Right ventricle myocardium (tissue), 1 donor: Measurements from ENCODE around the genes RPAIN, DERL2, TEKT1, C17orf49 and ACADVL.

- PRO-cap, 2 experiments: no peak in any of the 2 experiments
Measured at GRCh38 chr17:5405389-5405865, 14.0 kb downstream of the NUP88 start.

DNA sequence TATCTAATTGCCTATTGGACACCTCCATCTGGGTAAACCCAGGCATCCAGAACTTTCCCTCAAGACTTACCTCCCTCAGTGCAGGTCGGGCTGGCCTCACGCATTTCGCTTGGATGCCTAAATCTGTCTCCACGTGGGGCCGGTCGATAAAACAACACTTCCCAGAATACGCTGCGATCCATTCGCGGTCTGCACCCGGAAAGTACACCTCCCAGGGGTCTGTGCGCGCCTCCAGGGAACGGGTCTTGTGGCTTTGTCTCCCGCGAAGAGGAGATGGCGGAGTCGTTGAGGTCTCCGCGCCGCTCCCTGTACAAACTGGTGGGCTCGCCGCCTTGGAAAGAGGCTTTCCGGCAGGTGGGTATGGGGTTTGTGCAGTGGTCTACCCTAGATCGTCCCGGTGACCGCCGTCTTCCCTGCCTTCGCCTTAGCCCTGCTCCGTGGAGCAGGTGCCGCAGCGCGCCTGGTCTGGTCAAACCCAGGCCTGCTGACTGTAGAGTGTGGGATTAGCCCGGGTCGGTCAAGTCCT is at the start of gene RPAIN:
Gene RPAIN, plus strand, starts transcription at position 245 of the 526 bp plus-strand sequence.
- PRO-cap, 2 experiments: peak in 2 of 2 experiments; most common plus-strand start position 263 of the sequence (in 2)

DNA sequence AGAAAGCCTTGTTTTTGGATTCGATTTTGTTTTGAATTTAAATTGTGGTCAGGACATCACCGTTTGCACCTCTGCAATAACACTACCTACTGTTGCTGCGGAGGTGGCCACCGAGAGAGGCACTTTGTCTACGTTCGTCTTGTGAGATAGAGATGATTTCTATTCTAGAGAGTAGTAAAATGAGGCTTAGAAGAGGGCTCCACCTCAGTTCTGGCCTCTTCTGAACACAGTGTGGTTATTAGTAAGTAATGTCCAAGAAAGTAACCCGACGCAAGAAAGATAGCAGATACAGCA is 429 bp downstream of the RPAIN start:
- PRO-cap, 2 experiments: no peak in any of the 2 experiments

- PRO-cap, 2 experiments: peak in 2 of 2 experiments; most common minus-strand start chr17:5486178 (in 2)
Measured at GRCh38 chr17:5485663-5486252, at the start of gene DERL2. DERL2 (minus strand) TSS chr17:5486178.

GRCh38 chr17:5772102-5772498 is 187.8 kb upstream of the NLRP1 start:
- PRO-cap, 2 experiments: no peak in any of the 2 experiments

- PRO-cap, 2 experiments: peak in 2 of 2 experiments; most common plus-strand start chr17:6323886 (in 2)
Measured at GRCh38 chr17:6323456-6324136, 111.3 kb downstream of the AIPL1 start.

DNA sequence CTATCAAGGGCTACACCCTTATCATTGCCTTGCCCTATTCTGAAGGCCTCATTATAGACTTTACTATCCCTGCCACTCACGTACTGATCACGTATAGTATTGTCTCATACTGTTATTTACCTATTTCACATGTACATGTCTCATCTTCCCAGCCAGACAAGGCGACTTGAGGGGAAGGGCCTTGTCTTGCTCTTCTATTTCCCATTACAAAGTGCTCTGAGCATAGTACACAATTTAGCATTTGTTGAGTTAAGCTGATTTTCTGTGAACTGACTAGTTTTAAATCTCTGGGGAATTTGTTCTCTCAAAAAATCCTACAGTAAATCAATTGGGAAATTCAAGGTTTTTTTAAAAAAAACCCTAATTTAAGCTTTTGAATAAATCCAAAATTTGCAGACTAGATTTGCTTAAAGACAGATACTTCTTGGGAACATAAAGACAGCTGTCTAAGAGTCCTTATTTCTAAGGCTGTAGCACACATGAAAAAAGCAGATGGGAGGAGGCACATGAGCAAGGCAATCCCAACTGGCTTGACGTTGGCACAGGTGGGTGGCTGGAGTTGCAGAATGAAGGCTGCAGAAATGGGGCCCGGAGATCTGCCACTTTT is 4.6 kb downstream of the KIAA0753 start:
- PRO-cap, 2 experiments: no peak in any of the 2 experiments

DNA sequence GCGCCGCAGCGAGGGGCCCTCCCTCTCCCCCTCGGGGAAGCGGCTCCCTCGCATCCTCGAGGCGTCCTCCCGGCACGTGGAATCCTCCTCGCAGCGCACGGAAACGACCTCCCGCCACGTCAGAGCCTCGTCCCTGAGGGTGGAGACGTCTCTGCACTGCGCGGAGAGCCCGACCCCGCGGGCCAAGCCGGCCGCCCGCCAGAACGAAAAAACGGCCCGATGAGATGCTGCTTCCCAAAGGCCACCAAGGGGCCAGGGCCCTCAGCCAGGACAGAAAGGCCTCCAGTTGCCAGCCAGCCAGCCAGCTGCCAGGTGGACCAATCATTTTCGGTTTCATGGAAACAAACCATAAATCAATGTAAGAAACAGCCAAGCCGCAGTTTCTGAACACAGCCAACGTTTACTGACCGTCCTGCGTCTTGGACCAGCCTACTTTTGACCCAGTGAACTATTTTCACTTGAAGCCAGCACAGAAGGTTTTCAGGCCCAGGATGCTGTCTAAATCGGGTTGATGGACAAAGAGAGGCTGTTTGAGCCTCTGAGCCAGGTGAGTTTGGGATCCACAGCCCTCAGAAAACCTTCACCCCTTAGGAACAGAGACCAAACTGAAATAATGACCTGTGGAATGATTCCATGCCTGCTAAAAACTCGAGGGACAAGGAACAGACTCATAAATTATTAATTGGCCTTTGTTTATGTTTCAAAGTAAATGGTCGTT is 645 bp downstream of the C17orf100 start:
- PRO-cap, 2 experiments: no peak in any of the 2 experiments

DNA sequence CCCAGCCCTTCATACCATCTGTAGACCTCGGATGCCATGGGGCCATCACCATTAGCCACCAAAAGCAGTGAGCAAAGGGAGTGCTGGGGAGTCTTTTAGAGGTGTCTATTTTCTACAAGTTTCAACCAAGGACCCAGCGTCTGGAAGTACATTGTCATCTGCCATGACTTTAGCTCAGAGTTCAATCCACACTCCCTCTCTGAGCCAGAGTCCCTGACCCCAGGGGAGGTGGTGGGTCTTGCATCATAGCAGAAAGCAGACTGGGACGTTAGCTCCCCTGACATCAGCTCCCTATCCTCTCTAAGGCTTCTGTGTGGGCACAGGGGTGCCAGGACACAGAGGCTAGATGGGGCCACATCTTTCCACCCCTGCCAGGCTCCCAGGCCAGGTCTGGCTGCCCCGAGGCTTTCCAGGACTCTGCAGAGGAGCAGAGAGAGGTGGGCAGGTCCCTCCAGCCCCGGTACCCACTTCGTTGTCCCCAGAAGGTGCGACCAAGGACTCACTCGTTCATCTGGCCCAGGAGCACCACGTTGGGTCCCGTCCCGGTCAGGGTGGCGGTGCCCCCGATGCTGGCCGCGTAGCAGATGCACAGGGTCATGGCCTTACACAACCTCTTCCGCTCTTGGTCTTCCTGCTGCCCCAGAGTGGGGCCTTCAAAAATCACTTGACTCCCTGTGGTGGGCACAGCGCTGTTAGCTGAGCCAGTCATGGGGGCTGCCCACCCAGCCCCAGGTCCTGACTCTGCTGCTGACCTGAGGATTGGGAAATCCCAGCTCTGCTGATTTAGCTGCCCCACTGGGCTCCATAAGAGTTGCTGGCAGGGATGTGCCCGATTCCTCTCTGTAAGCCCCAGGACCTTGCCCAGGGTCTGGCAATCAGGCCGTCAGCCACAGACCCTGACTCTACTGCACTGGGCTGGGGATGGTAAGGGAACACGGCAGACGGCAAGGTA is 10.4 kb downstream of the SLC13A5 start:
- PRO-cap, 2 experiments: no peak in any of the 2 experiments

DNA sequence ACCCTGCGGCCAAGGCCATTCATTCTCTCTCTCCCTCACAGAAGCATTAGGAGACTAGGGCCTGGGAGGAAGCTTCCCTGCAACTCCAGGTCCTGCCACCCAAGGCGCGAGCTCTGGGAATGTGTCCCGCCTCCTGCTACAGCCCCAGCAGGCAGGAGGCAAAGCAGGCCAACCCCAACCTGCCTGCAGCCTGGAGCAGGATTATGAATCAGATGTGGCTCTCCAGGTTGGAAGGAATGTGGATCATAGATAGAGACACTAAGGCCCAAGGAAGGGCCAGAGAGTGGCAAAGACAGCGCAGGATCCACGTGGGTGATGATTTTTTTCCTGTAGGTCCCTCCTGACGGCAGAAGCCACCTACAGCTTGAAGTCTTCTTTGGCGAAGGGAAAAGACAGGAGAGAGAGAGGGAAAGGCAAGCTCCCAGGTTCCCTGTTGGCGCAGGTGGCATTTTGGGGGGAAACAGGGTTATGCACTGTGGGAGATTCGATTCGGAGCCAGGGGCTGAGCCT is 694 bp downstream of the SLC13A5 start:
- PRO-cap, 2 experiments: no peak in any of the 2 experiments

DNA sequence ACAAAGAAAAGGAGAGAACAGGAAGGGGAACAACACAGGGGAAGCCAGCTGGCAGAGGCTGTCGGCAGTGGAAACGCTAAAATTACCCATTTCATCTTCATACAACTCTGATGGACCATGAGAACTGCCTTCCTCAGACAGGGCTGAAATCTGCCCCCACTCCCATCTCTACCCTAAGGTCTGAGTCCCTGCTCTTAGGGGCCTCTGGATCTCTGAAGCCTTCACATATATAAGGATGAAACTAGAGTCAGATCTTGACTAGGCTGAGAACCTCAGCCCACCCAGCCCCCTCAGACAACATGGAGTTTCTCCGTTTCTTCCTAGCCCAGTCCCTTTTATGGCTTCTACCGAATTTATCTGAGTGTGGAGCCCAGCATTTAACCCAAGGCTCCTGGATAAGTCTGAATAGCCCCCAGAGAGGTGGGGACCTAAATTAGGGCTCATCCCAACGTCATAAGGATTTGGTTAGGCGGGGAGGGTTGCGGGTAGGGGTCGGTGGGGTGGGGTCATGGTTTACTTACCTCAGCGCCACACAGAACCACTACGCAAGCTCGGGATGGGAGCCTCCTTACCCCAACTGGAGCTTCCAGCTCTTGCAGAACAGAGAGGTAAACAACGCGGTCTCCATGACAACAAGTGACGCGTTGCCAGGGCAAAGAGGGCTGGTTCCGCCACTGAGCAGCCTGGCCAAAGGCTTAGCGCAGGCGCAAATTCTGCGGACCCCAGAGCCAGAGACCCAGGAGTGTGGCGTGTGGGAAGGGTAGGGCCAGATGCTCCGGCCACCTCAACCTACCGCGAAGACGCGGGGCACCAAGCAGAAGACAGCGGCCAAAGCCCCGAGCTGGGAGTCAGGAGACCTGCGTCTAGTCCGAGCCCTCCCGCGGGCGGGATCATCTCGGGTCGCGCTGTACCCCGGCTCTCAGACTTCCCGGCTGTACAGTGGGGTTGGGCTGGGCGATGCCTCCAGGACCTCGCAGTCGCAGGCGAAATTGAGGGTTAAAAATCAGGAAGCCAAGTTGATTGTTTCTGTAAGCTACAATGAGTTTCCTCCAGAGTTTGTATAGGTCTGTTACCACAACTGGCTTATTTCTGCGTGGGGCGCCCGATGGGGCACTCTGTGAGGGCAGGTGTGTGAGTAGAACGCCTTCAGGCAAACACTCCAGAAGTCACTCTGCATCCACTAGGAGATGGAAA is at the start of gene TEKT1:
Gene TEKT1, minus strand, starts transcription at position 602 of the 1,194 bp plus-strand sequence.
- PRO-cap, 2 experiments: no peak in any of the 2 experiments

- PRO-cap, 2 experiments: peak in 2 of 2 experiments; most common plus-strand start chr17:7015098 (in 2); most common minus-strand start chr17:7014608 (in 2)
Measured at GRCh38 chr17:7014160-7015227, at the start of gene C17orf49. C17orf49 (plus strand) TSS chr17:7014782.

GRCh38 chr17:7021604-7022751 is 872 bp upstream of the BCL6B start:
- PRO-cap, 2 experiments: peak in 2 of 2 experiments; most common plus-strand start chr17:7022332 (in 2); most common minus-strand start chr17:7022405 (in 2)

- PRO-cap, 2 experiments: peak in 1 of 2 experiments; most common plus-strand start chr17:7029920 (in 1); most common minus-strand start chr17:7029802 (in 1)
Measured at GRCh38 chr17:7029332-7030088, 6.3 kb upstream of the SLC16A13 start.

GRCh38 chr17:7113725-7114492 is 713 bp downstream of the ASGR2 start:
- PRO-cap, 2 experiments: no peak in any of the 2 experiments

- PRO-cap, 2 experiments: no peak in any of the 2 experiments
Measured at GRCh38 chr17:7177131-7177906, 1.9 kb downstream of the ASGR1 start.

DNA sequence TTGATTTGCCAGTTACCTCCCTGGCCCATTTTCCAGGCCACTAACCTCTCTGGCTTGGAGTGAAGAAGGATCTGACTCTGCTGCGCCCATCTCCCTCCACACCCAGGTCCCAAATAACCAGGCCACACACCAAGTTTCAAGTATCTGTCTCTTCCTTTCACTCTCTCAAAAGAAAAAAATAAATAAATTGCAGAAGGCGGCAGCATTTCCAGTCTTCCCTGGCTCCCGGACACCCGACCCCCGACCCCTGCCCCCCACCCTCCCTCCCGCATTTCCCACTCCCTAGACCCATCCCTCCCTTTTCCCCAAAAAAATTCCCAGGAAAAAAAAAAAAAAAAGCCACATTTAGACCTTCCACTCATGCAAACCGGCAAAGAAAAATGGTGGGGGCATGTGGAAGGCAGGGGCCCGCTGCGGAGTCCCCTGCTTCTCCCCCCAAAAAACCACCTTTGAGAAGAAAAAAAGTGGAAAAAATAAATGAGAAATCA is 10.6 kb upstream of the ASGR1 start:
- PRO-cap, 2 experiments: no peak in any of the 2 experiments

DNA sequence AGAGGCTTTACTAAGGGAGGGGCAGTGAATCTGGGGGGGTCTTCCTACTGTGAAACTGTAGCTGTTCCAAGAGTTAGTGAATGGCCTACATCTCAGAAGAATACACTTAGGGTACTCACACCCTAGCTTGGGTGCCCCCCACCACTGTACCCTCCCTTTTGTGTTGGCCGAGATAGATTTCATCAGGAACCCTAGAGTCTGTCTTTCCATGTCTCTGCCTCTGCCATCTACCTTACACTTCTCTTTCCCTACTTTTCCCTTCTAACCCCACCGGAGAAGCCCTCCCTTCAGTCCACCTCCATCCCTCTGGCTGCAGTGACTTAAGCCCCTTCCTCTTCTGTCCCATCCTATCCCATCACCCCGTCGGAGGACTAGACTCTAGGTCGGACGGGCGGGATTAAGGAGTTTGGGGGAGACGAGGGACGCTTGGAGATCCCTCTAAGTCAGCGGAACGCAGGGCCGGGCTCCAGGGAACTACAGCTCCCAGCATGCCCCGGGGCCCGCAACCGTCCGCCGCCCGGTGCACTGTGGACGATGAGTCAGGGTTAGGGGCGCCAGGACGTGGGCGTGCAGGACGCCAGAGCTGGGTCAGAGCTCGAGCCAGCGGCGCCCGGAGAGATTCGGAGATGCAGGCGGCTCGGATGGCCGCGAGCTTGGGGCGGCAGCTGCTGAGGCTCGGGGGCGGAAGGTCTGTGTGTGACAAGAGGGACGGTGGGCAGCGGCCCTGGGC is at the start of gene ACADVL:
Gene ACADVL, plus strand, starts transcription at position 580 of the 730 bp plus-strand sequence.
- PRO-cap, 2 experiments: peak in 2 of 2 experiments; most common plus-strand start position 537 of the sequence (in 1); most common minus-strand start position 399 of the sequence (in 2)

GRCh38 chr17:7226027-7226905 is 6.5 kb downstream of the ACADVL start:
- PRO-cap, 2 experiments: no peak in any of the 2 experiments

DNA sequence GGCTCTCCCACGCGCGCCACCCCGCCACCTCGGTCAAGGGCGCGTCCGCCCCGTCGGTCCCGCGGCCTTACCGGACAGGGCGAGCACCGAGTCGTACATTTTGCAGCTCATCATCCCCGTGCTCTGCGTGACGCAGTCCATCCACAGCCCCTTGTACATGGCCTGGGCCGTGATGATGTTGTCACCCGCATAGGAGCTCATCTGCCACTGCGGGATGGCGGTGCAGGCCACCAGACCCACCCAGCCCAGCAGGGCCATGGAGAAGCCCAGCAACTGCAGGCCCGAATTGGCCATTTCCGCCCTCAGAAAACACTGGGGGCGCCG is 566 bp downstream of the CLDN7 start:
- PRO-cap, 2 experiments: no peak in any of the 2 experiments